AG09319 (cell line): ENCODE results near the gene DPH1.

GRCh38 chr17:1029791-1030241 lies 32.9 kb downstream of the TIMM22 start:
- RRBS, result 70% methylated on average over 3 of the region's 27 CpGs

DNA sequence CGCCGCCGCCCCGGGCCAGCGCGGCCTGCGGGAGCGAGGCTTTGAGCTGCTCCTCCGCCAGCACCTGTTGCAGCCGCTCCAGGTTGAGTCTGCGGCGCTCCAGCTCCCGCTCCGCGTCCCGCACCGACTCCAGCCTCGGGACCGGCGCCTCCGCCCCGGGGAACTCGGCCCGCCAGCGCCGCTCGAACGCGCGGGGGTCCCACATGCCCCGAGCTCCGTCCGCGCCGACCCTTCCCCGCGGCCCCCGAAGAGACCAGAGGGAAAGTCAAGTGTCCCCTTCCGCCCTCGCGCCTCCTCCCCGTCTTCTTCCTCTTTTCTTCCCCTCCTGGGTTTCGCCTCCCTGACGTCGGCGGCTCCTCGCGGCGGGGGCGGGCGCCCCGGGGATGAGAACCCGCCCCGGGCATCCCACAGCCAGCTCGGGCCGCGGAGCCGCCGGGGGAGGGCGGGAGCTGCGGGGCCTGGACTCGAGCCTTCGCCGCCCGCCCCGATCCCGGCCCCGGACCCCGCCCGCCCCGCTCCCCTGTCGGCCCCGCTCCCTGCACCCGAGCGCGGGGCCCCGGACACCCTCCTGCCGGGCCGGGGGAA lies 40.7 kb upstream of the BHLHA9 start:
- RRBS, result 1% methylated on average over 25 of the region's 79 CpGs

DNA sequence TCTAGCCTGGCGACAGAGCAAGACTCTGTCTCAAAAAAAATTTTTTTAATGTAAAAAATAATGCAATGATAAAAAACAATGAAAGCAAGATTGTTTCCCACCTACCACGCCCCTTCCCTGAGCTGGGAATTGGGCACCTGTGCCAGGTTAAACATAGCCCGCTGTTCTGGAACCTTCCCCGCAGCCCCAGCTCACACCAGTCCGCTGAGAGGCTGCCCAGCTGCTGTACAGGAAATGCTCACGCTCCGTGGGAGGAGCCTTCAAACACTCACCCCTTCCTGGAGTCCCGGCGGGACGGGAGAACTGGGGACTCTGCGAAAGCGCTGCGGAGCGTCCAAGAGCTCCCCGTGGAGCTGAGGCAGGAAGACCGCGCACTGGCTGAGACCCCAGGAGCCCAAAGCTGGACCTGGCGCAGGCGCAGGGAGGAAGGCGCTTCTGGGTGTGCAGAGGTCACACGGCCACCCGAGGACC lies 16.6 kb upstream of the BHLHA9 start:
- RRBS, result no CpG with 5 or more reads among the region's 22 CpGs

DNA sequence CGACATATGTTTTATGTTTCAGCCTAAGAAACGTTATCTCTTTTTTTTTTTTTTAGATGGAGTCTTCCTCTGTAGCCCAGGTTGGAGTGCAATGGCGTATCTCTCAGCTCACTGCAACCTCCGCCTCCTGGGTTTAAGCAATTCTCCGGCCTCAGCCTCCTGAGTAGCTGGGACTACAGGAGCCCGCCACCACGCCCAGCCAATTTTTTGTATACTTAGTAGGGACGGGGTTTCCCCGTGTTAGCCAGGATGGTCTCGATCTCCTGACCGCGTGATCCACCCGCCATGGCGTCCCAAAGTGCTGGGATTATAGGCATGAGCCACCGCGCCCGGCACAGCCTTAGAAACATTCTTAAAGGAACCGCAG lies 47.5 kb downstream of the YWHAE start:
- RRBS, result no CpG with 5 or more reads among the region's 18 CpGs

- RRBS, result no CpG with 5 or more reads among the region's 7 CpGs
These were observed 4.7 kb upstream of the YWHAE start for GRCh38 chr17:1404786-1405145.

- RRBS, result 2% methylated on average over 7 of the region's 13 CpGs
These were observed 684 bp downstream of the SLC43A2 start for GRCh38 chr17:1628090-1628209.

- RRBS, result 67% methylated on average over 7 of the region's 33 CpGs
These were observed 7.3 kb downstream of the SCARF1 start for GRCh38 chr17:1637778-1638993.

GRCh38 chr17:1643806-1644826 lies 1.4 kb downstream of the SCARF1 start:
- RRBS, result no CpG with 5 or more reads among the region's 40 CpGs

DNA sequence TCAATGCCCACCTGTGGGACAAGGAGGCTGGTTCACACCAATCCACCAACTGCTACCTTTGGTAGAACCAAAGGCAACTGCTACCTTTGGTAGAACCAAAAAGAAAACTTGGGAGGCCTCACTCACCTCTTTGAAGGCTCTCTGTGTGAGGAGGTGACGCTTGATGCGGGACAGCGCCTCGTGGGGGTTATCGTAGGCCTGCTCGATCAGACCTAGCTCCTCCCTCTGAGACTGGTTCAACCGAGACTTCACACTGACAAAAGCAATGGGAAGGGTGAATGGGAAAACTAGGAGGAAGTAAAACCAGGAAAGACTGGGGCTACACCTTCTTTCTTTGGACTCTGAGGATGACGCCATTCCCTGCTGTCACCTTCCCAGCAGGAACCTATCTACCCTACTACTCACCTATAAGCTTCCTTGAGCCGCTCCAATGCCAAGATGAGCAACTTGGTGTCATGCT lies 8.8 kb downstream of the PRPF8 start:
- RRBS, result no CpG with 5 or more reads among the region's 9 CpGs

DNA sequence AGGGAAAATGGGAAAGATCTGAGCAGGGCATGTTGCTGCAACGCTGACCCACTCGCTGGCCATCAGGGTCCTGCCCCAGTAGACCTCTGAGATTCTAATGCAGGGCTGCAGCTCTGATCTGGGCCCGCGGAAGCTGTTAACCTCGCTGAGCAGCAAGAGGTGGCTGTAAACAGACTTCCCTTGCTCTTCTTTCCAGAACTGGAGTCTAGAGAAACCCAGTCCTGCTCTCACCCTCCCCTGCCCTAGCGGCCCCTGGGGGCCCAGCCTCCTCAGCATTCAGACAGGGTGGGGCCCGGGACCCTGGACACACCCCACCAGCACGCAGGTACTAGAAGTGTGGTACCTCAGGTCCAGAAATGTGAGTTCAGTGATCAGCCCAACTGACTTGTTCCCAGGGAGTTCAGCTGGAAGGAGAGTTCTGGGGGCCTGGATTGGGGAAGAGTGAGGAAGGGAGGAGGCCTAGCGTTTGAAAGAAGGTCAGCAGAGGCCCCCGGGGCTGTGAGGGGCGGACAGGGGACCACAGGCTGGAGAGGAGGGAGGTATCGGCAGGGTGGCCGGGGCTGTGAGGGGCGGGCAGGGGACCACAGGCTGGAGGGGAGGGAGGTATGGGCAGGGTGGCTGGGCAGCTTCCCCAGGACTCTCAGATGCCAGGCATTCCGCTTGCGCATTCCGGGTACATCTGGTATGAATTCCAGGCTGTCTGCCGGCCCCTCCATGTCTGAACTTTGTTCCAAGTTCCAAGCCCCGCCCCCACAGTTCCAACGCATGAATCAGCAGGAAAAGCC lies 4.0 kb upstream of the TLCD2 start:
- RRBS, result 1% methylated on average over 4 of the region's 20 CpGs

DNA sequence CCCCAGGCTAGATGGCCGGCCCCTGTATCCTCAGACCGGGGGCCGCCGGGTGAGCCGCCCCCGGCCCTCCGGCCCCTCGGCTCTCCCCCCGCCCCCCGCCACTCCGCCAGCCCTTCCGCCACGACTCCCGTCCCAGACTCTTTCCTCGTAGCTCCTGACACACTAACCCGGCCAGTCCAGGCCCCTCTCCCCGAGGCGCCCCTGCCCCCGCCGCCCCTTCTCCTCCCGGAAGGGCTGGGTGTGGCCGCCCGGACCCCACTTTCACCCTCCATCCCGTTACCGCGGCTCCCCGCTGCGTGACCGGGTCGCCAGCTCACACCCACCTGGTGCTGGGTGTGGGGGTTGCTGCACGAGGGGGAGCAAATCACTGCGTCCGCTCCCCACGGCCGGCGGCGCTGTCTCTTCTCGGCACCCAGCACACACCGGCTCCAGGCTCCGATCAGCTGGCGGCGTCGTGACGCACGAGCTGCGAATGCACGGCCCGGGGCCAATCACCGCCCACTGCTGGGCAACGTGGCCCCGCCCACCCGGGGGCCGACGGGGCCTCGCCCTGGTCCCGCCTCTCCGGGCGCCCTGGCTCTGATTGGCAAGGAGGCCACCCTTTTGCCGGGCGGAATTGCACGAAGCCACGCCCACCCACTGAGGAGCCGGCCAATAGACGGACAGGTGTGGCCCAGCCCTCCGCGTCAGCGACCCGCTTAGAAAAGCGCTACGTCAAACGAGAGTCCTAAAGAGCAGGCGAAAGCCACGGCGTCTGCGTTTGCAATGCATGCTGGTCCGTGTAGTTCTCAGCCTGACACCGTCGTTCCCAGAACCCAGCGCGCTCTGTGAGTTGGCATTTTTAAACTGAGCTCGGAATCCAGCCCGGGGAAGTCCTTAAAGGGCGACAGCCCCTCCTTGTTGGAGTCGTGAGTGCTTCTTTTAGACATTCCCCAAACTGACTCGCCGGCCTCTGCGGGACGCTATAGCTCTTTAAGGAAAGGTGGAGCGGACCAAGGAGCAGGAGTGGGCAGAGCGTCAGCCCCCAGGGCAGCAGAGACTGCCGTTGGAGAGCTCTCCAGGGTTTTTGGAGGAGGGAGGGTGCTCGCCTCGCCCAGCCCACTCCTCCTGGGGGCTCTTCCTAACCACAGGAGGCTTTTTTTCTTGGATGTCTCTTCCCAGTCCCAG lies 6.0 kb upstream of the TLCD2 start:
- RRBS, result 1% methylated on average over 42 of the region's 93 CpGs

GRCh38 chr17:1721967-1722445 lies 2.5 kb upstream of the WDR81 start:
- RRBS, result no CpG with 5 or more reads among the region's 9 CpGs

DNA sequence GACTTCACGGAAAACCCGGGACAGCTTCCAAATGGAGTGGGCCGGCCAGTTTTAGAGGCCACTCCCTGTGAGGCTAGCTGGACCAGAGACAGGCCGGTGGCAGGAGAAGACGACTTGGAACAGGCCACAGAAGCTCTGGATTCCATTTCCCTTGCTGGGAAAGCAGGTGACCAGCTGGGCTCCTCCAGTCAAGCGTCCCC lies 2.2 kb downstream of the WDR81 start:
- RRBS, result 7% methylated on average over 2 of the region's 6 CpGs

- RRBS, result 64% methylated on average over 1 of the region's 21 CpGs
These were observed 7.0 kb upstream of the SERPINF2 start for GRCh38 chr17:1735546-1736230.

DNA sequence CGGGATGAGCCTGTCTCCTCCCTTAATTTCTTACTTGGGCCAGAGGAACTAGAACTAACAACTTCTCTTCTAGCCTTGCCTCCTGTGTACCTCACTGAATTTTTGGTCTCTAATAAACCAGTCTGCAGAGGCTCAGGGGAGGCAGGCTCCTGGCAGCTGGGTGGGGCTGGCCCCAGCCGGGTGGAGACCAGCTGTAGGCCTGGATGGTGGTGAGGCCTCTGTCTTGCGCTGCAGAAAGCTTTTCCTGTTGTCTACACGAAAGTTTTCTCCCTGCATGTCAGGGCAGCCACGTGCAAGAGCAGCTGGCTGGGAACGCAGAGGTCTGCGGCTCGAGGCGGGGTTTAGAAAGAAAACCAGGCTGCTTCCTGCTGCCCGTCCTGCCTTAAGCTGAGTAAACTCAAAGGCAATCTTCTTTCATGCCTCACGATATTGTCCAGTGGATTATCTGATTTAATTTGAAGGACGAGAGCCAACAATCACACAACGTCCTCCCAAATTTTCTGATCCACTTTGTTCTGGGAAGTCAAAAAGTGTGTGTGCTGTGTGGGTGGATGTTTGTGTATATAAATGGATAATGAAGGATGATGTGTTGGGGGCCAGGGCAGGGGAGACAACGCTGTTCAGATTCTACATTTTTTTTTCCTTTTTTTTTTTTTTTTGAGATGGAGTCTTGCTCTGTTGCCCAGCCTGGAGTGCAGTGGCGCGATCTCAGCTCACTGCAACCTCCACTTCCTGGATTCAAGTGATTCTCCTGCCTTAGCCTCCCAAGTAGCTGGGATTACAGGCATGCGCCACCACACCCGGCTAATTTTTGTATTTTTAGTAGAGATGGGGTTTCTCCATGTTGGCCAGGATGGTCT lies 2.6 kb downstream of the SERPINF1 start:
- RRBS, result 23% methylated on average over 1 of the region's 18 CpGs

DNA sequence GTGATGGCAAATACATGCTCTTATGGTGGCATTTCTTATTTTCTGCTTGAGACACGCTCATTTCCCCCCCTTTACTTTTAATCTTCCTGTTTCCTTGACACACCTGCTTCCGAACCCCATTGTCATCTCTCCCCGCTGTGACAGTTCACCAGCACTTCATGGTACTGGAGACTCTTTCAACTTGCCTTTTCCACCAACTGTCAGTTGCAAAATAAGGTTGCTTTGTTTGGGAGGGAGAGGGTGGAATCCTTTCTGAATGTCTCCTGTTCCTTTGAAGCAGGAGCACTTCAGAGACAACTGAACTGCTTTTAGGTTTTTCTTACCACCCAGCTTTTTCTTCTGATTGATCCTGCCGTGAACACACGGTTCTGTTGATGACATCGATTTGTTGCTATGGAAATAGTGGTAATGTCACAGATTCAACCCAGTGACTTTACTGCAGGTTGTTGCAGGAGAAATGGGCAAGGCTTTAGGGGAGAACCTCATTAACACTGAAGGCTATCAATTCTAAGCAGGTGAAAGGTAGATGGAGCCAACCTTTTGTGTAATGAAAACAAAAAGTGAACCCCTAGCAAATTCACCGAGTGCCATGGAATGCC lies 42.0 kb downstream of the RPA1 start:
- RRBS, result no CpG with 5 or more reads among the region's 7 CpGs

DNA sequence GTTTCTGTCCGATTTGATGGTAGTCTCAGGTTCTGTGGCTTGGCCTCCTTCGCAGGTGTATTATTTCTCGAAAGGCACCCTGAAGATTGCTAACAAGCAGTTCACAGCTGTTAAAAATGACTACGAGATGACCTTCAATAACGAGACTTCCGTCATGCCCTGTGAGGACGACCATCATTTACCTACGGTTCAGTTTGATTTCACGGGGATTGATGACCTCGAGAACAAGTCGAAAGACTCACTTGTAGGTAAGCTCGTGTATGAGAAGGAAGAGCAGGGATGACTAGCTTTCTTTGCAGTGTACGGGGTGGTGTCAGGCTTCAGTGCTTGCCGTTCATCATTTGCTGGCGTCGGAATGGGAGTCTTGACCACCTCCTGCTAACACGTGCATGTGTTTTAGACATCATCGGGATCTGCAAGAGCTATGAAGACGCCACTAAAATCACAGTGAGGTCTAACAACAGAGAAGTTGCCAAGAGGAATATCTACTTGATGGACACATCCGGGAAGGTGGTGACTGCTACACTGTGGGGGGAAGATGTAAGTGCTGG lies 49.4 kb downstream of the RPA1 start:
- RRBS, result no CpG with 5 or more reads among the region's 20 CpGs

- RRBS, result no CpG with 5 or more reads among the region's 13 CpGs
These were observed 28.0 kb downstream of the RTN4RL1 start for GRCh38 chr17:1997122-1997628.

GRCh38 chr17:2029793-2030466 lies at the start of gene DPH1:
Gene DPH1, plus strand, starts transcription at chr17:2030153.
- RRBS, result under 1% methylated on average over 4 of the region's 53 CpGs

DNA sequence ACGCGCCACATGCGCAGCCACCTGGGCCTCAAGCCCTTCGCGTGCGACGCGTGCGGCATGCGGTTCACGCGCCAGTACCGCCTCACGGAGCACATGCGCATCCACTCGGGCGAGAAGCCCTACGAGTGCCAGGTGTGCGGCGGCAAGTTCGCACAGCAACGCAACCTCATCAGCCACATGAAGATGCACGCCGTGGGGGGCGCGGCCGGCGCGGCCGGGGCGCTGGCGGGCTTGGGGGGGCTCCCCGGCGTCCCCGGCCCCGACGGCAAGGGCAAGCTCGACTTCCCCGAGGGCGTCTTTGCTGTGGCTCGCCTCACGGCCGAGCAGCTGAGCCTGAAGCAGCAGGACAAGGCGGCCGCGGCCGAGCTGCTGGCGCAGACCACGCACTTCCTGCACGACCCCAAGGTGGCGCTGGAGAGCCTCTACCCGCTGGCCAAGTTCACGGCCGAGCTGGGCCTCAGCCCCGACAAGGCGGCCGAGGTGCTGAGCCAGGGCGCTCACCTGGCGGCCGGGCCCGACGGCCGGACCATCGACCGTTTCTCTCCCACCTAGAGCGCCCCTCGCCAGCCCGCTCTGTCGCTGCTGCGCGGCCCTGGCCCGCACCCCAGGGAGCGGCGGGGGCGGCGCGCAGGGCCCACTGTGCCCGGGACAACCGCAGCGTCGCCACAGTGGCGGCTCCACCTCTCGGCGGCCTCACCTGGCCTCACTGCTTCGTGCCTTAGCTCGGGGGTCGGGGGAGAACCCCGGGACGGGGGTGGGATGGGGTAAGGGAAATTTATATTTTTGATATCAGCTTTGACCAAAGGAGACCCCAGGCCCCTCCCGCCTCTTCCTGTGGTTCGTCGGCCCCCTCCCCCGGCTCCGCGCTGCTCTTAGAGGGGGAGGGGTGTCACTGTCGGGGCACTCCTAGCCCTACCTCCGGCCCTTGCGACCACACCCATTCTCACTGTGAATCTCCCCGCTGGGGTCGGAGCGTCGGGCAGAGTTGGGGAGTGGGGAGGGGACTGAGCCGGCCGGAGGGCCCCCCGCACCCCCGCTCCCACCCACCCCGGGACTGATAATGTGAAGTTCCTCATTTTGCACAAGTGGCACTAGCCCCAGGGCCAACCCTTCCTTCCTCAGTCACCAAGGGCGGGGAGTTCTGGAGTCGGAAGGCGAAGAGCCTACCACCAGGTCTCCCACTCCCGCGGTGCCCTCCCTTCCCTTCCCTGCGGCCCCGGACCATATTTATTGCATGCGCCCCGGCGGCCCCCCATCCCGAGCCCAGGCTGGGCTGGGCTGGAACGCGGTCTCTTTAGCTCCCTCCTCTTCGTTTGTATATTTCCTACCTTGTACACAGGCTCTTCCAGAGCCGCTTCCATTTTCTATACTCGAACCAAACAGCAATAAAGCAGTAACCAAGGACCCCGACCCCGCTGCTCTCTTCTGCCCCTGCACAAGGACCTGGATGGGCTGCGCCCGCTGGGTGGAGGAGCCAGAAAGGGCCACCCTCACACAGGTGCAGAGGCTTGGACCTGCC lies 3.9 kb downstream of the HIC1 start:
- RRBS, result 60% methylated on average over 13 of the region's 127 CpGs